Upper lobe of left lung (tissue), 5 donors: ENCODE results near the genes ID1 and FOXS1.

- PRO-cap, 2 experiments: no peak in any of the 2 experiments
- RAMPAGE, long total RNA, 4 experiments: no peak in any of the 4 experiments
Observed at GRCh38 chr20:30484754-30485207, 772.7 kb upstream of the DEFB115 start.

GRCh38 chr20:30486455-30487271 is 770.8 kb upstream of the DEFB115 start:
- PRO-cap, 2 experiments: no peak in any of the 2 experiments
- RAMPAGE, long total RNA, 4 experiments: no peak in any of the 4 experiments

- PRO-cap, 2 experiments: no peak in any of the 2 experiments
- RAMPAGE, long total RNA, 4 experiments: no peak in any of the 4 experiments
Observed at GRCh38 chr20:30912372-30912946, 345.0 kb upstream of the DEFB115 start.

DNA sequence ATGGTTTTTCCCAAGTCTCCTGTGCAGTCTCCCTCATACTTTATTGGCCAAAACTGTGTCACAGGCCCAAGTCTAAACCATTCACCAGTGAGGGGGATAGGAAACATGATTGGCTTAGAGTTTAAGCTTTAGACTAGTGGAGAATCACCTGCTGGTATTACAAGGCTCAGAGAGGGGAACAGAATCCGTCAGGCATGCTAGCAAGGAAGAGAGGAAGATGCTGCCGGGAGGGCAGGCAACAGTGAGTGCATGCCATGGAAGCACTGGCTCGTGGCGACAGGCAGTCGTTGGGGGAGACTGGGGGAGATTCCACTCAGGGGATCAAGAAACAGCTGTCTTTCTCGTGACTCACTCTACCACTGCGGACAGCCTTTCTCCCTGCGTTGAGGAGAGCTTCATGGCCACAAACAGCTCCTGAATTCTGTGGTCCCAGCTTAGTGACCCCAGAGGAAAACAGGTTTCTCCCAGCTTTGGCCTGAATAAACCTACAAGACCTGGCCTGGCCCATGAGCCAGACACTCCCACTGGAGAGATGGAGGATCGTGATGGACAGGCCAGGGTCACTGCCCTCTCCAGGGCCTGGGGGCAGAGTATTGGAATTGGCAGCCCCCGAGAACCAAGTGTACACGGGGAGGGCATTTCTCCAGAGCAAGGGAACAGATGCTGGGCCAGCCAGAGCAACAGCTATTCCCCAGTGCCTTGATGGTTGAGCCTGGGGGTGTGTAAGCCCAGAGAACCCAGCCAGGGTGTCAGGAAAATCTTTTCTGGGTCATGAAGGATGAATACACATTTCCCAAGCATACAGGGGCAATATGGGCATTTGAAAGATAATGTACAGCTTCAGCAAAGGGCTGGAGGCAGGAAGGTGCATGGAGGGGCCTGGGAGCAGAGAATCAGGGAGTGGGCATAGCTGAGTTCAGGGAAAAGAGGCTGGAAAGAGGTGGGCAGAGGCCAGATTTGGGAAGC is 4.5 kb downstream of the MCTS2 start:
- PRO-cap, 2 experiments: no peak in any of the 2 experiments
- RAMPAGE, long total RNA, 4 experiments: no peak in any of the 4 experiments

DNA sequence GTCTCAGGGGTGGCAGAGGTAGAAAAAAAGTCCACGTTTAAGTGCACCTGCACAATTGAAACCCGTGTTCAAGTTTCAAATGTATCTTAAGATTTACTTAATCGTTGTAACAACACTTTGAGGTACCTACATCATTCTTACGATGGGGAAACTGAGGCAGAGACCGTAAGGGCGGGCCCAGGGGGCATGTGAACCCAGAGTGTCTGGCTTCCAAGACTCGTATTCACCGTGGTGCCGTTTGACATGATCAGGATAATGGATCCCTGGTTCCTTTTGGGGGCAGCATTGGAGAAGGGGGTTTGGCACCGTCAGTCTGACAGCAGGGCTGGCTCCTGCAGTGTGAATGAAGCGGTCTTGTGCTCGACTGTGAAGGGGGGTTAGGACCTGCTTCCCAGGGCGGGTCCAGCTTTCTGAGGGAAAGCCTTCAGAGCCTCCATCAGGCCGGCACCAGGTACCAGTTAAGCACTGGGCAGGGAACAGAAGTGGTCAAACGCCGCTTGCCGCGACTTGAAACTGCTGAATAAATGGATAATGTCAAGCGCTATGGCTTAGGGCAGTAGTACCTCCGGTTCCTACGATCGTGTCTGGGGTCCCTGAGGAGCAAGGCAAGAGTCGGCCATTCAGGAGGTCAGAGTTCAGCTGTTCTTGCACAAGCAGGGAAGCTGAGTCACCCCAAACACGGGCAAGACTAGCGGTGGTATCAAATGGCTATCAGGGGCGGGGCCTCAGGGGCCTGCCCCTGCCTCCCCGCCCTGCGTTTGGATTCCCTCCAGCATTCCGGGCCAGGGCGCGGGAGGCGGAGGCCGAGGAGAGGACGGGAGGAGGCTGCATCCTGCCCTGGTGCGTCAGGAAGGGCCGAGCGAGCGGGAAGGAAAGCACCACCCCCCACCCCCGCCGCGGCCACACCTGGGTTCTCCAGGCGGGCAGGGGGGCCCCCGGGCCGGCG is 25.3 kb downstream of the MCTS2 start:
- PRO-cap, 2 experiments: peak in 2 of 2 experiments; most common plus-strand start position 775 of the sequence (in 1); most common minus-strand start position 586 of the sequence (in 2)
- RAMPAGE, long total RNA, 4 experiments: start-site peak on the minus strand in 1 of 4 experiments, centred at position 651 of the sequence, 6 reads per replicate

DNA sequence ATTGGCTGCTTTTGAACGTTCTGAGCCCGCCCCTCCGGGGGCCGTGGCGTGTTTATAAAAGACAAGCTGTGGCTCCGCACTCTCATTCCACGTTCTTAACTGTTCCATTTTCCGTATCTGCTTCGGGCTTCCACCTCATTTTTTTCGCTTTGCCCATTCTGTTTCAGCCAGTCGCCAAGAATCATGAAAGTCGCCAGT is at the start of gene ID1:
TSS of gene ID1 (plus strand) at position 85 of the 198 bp plus-strand sequence.
- PRO-cap, 2 experiments: peak in 2 of 2 experiments; most common plus-strand start position 85 of the sequence (in 2)
- RAMPAGE, long total RNA, 4 experiments: no peak in any of the 4 experiments

DNA sequence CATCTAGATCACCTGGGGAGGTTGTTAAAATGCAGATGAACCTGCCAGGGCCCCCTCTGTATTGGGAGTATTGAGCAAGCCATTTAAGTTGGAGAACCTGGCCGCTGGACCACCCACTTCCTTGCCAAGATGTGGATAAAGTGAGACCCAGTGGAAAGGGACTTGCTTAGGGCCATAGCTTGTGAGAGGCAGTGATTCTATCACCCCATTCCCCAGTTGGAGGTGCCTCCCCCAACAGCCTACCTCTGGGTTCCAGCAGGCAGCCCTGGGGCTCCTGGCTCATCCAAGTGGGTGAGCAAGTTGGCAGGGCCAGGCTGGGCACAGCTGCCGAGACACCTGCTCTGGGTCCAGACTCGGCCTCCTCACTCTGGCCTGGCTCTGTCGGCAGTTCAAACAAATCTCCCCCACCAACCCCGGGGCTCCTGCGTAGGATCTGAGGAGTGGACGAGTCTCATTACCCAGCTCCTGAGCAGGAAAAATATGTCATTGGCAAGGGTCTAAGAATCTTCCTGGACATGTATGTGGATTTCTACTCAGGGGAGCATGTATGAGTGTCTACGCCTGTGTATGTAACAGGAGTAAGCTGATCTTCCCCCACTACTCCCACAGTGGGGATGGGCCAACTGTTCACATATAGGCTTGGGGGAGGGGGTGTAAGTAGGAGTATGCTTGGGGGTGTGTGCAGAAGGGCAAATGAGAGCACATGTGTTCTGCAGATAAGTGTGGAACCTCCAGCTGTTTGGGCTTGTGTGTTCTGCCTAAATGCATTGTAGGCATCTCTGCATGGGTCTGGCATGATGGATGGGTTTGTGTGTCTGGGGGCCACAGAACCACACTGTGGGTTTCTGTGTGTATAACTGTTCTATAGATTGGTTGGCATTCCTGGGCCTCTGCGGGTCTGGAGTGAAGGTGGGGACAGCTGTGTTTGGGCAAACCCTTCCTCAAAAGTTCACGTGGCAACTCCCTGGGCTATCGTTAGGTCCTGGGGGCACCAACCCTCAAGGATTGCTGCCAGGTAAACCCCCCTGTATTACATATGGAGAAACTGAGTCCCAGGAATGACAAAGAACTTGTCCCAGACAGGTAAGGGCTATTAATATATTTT is 2.0 kb downstream of the ID1 start:
- PRO-cap, 2 experiments: peak in 2 of 2 experiments; most common plus-strand start position 207 of the sequence (in 1); most common minus-strand start position 605 of the sequence (in 2)
- RAMPAGE, long total RNA, 4 experiments: no peak in any of the 4 experiments

DNA sequence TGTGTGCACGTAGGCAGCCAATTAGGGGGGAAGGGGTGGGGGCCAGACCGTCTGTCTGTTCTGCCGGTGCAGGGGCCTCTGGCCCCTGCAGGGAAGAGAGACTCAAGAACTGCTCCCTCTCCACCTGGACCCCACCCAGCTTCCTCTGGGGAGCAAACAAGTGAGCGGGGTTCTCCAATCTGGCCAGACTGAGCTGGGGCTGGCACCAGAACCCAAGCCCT is 707 bp downstream of the COX4I2 start:
- PRO-cap, 2 experiments: no peak in any of the 2 experiments
- RAMPAGE, long total RNA, 4 experiments: no peak in any of the 4 experiments

- PRO-cap, 2 experiments: peak in 1 of 2 experiments; most common plus-strand start chr20:31670552 (in 1)
- RAMPAGE, long total RNA, 4 experiments: no peak in any of the 4 experiments
Observed at GRCh38 chr20:31670005-31671337, 32.8 kb downstream of the COX4I2 start.

DNA sequence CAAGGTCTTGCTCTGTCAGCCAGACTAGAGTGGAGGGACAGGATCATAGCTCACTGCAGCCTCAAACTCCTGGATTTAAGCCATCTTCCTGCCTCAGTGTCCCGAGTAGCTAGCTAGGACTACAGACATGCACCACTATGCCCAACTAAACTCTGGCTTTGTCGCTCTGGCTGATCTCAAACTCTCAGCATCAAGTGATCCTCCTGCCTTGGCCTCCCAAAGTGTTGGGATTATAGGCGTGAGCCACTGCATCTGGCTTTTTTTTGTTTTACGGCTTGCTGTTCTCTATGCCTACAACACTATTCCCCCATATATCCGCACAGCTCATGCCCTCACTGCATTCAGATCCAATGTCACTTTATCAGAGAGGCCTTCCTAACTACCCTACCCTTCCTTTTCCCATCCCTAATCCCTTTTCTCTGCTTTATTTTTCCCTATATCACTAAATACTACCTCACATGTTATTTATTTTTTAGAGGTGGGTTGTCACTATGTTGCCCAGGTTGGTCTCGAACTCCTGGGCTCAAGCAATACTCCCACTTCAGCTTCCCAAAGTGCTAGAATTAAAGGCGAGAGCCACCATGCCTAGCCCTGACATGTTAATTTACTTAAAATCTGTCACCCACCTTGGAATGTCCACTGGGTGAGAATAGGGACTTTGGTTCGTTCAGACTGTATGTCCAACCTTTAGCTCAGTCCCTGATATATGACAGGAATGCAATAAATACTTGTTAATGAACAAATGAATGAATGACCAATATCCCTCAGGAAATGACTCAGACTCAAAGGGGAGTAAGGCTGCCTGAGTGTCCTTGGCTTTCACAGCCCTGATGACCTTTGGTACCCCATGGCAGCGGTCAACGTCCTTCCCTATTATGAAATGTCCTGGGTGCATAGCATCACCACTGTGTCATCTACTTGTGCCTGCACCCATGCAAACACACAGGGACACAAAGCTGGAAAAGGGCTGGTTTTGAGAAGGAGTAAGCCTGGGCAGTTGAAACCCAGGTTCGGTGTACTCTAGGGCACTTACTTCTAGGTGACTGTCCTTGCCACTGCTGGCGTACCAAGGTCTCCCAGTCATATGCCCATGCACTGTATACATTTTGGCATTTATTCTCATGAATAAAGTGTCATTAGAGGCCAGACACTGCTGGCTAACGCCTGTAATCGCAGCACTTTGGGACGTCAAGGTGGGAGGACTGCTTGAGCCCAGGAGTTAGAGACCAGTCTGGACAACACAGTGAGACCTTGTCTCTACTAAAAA is 26.7 kb downstream of the BCL2L1 start:
- PRO-cap, 2 experiments: no peak in any of the 2 experiments
- RAMPAGE, long total RNA, 4 experiments: no peak in any of the 4 experiments

- PRO-cap, 2 experiments: no peak in any of the 2 experiments
- RAMPAGE, long total RNA, 4 experiments: no peak in any of the 4 experiments
Observed at GRCh38 chr20:31716336-31716664, 6.4 kb downstream of the BCL2L1 start.

DNA sequence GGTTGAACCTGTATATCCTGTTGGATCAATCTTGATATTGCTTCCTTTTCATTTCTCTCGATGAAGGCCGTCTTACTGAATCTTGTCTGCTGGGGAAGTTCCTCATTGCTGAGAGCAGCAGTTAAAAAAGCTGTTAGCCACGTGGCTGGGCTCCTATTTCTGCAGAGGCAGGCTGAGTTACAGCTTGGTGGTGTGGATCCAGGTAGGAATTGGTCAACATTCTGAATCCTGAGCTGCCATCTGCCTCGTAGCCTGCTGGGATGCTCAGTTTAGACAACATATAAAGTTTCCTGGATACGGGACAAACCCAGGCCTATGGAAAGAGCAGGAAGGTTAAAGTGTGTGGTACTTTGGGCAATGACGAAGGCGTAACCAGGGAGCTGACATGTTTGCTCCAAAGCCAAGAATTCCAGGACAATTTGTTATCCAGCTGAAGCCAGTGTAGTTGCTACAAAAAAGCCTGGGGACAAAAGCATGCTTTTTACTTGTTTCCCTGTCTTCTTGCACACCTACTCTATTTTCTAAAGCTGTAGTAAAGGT is 12.6 kb upstream of the MYLK2 start:
- PRO-cap, 2 experiments: no peak in any of the 2 experiments
- RAMPAGE, long total RNA, 4 experiments: no peak in any of the 4 experiments

DNA sequence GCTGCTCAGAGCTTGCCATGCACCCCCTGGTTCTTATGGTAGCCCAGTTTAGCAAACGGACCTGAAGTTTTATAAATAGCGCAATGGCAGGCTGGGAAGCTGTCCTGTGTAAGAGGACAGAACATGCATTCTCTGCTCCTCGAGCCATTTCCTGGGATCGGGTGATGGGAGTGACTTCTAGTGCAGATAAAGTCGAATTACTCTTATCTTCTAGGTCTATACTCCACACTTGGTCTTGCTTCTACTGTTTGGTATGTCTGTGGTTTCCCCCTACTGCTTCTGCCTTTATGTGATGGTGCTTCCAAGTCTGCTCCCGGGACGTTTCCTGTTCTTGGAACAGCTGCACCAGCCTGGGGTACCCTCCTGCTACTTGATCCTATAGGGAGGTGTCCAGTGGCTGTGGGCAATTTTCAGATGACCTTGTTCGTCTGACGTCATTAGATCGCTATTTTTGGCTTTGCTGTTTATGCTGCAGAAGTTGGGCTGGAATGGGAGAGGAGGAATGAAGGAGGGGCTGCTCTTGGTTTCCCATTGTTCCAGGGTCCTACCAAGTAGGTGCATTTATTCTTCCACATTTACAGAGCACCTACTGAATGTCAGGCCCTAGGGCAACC is 6.9 kb upstream of the MYLK2 start:
- PRO-cap, 2 experiments: peak in 1 of 2 experiments; most common minus-strand start position 324 of the sequence (in 1)
- RAMPAGE, long total RNA, 4 experiments: no peak in any of the 4 experiments

DNA sequence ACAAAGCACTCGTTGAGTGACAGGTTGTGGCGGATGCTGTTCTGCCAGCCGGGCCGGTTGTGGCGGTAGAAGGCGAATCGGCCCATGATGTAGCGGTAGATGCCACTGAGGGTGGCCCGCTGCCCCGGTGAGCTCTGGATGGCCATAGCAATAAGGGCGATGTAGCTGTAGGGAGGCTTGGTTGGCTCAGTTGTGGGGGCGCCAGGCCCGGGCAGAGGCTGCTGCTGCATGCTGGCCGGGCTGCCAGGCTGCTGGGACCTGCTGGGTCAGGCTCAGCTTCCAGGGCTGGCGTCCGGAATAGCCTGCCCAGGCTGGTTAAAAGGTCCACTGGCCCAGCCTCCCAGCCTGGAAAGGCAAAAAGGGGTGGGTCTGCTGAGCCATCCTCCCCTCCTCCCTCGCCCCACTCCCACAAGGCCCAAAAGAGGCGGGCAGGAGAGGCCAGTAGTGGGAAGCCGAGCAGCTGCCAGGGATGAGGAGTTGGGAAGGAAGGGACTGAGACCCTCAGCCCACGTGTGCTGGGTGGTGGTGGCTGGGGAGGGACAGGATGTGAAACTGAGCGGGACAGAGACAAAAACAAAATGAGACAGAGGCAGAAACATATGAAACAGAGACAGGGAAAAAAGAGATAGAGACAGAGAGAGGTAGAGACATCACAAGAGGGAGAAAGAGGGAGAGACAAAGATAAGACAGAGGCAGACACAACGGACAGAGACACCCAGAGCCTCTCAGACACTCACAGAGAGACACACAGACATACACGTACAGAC is at the start of gene FOXS1:
TSS of gene FOXS1 (minus strand) at position 292 of the 767 bp plus-strand sequence.
- PRO-cap, 2 experiments: peak in 1 of 2 experiments; most common minus-strand start position 290 of the sequence (in 1)
- RAMPAGE, long total RNA, 4 experiments: start-site peak on the minus strand in 1 of 4 experiments, centred at position 292 of the sequence, 14 reads per replicate

DNA sequence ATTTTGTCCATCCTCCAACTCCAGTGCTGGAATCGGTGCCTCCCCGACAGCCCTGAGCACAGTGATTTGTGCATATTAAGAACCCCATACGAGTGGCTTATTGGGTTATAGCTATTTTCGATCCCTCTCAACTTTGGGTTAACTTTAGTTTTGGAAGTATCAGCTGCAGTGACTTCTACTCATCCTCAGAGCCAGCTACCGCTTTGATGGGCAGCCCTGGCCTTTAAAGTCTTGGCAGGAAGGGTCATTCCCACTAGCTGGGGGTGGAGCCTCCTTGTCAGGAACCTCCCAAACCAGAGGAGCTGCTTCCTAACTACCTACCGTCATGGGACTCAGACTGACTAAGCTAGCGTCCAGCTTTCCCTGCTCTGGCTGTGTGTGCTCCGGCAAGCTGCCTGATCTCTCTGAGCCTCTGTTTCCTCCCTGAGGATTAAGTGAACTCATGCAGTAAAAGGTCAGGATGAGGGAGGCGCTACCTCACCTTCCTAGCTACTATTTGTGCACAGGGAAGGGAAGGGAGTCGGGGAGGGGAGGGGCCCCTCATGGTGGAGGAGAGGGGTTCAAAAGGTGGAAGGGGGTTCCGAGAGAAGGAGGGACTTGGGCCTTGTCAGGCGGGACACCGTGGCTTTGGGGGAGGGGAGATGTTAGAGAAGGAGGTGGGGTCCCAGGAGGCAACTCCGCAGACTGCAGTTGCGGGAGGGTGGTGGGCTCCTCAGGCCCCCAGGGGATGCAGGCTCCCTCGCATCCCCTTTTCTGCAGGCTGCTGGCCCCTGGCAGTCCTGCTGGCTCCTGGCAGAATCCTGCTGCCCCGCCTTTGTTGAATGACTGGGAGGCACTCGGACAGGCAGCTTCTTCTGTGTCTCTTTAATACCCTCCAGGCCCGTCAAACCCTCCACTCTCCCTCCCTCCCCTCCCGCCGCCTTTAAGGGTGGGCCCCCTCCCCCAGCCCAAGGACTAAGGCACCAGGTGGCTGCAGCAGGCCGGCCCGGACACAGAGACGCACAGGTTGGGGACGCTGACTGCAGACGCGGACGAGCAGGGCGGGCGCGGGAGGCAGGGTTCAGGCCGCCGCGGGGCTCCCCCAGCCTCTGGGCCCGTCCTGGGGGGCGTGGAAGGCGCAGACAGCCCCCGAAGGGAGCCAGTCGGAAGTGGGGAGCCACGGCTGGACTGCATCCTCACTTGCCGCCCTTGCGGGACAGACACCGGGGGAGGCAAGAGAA is 9.7 kb downstream of the DUSP15 start:
- PRO-cap, 2 experiments: no peak in any of the 2 experiments
- RAMPAGE, long total RNA, 4 experiments: no peak in any of the 4 experiments

GRCh38 chr20:31900967-31901485 is 30.6 kb downstream of the TTLL9 start:
- PRO-cap, 2 experiments: no peak in any of the 2 experiments
- RAMPAGE, long total RNA, 4 experiments: no peak in any of the 4 experiments

DNA sequence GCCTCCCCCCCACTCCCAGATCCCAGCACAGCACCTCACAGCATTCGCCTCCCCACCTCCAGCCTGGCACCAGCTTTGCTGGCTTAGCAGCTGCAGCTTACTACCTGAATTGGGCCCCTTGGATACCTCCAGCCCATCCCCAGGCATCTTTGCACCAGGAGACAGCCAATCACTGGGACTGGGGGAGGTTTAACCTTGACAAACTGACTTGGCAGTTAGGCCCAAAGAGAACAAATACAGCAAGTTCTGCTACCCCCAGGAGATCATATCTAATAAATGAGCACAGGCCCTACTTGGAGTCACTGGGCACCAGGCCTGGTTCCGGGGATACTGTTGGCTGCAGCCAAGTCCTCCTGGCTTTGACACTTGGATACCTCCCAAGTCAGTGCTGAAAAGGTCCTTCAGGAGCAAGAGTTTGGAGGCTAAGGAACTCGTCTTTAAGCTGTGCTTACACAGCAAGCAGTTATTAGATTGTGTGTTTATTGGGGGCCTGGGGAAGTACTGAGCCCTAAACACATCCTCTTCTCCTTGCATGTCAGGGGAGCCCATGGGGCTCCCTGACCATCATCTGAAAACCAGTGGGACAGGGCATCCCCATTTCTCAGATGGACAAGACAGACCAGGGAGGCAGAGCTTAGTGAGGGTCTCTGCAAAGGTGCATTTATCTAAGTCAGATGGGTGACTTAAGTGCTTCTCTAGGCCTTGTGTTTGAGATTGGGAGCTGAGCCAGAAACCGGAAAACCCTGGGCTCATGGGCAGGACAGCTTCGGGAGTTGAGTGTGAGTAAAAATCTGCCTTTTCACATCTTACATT is 8.6 kb downstream of the PDRG1 start:
- PRO-cap, 2 experiments: no peak in any of the 2 experiments
- RAMPAGE, long total RNA, 4 experiments: no peak in any of the 4 experiments

DNA sequence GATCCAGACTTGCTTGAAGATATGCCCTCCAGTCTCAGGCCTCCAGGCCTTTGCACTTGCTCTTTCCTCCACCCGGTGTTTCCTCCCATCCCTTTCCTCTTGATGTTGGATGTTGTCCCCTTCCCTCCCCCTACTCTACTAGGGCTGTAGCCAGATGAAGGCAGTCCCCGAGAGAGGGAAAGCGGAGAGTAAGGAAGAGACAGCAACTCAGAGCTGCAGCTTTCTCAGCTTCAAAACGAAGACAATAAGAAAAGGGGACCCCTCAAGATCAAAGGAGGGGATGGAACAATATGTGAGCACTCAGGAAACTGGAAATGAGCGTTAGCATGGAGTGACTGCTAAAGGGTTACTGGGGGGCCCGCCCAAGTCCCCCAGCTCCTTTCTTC is 592 bp upstream of the XKR7 start:
- PRO-cap, 2 experiments: no peak in any of the 2 experiments
- RAMPAGE, long total RNA, 4 experiments: no peak in any of the 4 experiments

DNA sequence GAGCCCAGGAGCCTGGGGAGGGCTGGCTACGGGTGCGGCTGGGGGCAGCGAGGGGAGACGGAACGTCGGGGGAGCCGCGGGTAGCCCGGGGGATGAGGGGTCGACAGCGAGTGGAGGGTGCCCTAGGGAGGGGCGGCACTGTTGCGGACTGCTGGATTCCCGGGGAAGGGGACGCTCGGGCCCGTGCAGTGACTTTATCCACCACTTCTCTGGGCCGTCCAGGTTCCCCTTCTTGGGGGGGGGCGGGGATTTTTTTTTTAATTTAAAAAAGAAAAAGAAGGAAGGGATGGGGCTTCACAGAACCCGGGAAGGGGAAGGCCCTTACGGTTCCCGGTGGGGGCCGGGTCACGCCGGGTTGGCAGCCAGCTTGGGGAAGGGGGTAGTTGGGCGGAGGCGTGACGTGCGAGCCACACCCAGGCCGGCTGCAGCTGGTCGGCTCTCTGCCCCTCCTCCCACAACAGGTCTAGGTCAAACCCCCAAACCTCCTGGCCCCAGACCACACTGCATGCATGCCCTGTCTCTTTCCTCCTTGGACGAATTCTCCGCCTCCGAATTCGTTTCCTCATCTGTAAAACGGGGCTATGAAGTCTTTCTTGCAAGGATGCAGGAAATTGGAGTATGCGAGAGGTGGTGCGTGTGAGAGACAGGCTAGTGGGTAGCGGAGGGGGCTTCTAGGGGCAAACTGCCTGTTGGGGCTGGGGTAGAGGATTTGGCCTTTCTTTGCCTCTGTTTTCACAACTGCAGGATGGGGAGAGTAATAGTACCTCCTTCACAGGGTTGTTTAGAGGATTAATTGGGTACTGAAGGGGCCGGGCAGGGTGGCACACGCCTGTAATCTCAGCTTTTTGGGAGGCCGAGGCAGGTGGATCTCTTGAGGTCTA is 747 bp downstream of the HCK start:
- PRO-cap, 2 experiments: peak in 1 of 2 experiments; most common plus-strand start position 494 of the sequence (in 1); most common minus-strand start position 234 of the sequence (in 1)
- RAMPAGE, long total RNA, 4 experiments: no peak in any of the 4 experiments

DNA sequence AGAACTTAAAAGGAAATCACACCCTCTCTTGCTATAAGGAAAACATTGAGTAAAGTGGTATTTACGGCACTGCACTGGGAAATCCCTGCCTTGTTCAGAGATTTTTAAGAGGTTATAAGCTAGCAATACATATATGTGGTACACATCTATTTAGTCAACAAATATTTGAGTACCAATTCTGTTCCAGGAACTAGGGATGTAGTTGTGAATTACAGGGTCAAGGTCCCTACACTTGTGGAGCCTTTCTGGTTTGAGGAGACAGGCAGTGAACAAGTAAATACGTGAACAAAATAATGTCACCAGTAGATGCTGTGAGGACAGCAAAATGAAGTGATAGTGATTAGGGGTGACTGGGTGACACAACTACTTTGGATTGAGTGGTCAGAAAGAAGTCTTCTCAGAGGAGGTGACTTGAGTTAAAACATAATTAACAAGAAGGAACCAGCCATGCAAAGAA is 1.8 kb downstream of the TM9SF4 start:
- PRO-cap, 2 experiments: no peak in any of the 2 experiments
- RAMPAGE, long total RNA, 4 experiments: start-site peak on the plus strand in 1 of 4 experiments, centred at position 273 of the sequence, 6 reads per replicate